Mesenchymal stem cell of Wharton's jelly (primary cell): ENCODE measurements around a stretch of chr14.

GRCh38 chr14:41629617-41630202 is 23.0 kb downstream of the LRFN5 start:
- CAGE, long polyA plus RNA = no peak

- CAGE, long polyA plus RNA = no peak
These were observed 34.3 kb downstream of the TOGARAM1 start for GRCh38 chr14:44996105-44996949.

GRCh38 chr14:48274718-48275247 is 599.4 kb upstream of the MDGA2 start:
- CAGE, long polyA plus RNA = no peak

DNA sequence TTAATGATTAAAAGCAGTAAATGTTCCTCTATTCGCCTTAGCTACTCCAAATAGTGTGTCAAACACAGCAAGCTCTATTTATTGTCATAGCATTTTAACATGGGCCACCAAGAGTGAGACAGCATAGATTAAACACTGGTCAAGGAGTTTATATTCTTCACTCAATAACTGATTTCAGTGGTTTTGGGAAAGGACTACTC is 658.2 kb upstream of the MDGA2 start:
- CAGE, long polyA plus RNA = no peak

- CAGE, long polyA plus RNA = no peak
These were observed 931.8 kb upstream of the MDGA2 start for GRCh38 chr14:48607214-48607574.

DNA sequence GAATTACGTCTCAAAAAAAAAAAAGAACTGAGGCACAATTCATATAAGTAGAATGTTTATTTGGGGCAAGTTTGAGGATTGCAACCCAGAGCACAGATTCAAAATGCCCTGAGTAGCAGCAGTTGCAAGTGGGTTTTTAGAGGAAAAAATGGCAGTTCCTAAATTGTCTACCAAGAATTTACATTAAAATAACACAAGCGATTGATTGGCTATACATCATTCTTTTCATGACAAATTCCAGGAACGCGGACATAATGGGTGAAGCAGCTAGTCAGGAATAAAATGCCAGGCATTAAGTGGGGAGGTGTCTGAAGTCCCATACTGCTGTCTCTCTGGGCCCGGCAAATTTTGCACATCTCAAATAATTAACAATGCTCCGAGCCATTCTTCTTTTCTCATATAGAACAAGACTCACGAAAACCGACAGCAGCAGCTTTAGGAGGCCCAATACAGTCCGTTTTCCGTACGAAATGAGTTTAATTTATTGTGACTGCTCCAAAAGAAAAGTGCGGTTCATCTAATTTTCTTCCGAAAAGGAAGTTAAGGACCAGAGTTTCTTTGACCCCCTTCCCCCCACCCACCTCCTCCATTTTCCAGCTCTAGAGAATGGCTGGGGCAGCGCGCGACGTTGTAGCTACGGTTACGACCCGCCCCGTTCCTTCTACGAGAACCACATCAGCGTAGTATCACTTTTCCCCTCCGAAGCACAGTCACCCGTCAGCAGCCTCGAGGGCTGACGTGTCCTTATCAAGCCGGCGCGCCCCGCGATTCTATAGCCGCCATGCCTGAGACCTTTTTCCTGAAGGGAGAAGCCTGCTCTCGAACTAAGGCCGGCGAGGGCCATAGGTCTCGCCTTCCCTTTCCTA is 574 bp downstream of the RPL36AL start:
- CAGE, long polyA plus RNA = no peak

DNA sequence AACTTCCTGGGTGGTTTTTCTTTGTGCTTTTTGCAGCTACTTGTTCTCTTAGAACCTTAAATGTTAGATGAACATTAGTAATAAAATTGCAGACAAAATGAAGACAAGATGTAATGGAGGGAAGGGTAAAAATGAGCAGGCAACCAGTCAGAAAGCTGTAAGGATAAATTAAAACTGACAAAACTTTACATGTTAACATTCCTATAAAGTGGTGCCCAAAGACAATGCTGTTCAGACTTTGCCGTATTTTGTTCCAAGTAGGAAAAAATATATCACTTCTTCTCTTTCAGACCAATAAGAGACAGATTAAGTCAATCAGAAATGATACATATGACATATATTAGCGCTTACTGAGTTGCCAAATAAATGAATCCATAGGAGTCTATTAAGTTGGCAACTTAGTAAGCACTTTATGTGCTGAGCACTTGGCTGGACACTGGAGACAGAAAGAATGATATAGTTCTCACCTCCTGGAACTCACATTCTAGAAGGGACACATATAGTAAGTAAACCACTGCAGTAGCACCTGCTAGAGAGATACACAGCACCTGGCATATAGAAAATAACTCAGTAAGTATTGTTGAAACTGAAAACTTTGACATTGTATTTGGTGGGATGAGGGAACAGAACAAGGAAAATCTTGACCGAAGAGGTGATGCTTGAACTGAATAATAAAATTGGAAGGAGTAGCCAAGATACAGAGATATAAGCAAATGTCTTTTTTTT is 7.1 kb downstream of the KLHDC2 start:
- CAGE, long polyA plus RNA = no peak

DNA sequence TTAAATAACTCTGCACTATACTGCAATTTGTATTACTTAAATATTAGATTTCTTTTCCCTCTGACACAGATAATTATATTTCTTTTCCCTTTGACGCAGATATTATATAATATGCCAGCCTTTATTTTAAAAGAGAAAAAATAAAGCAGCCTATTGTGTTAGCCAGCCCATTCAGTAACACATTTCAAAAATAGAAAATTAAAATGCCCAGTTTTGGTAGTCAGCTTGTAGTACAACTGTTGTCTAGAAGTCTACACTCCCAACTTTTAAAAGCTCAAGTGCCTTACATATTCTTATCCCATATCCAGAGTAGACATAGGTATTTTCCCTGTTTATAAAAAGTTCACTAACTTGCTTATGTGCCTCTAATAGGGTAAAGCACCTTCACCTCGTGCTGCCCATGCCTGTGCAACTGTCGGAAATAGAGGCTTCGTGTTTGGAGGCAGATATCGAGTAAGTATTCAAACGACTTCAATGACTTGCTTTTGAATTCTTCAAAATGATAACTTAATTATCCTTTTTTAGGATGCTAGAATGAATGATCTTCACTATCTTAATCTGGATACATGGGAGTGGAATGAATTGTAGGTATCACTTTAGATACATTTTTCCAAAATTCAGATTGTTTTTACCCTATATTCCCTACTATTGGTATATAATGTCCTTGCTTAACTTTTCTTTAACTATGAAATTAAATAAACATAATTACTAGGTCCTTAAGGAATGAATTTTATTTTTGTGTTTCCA is 11.4 kb downstream of the KLHDC2 start:
- CAGE, long polyA plus RNA = no peak

GRCh38 chr14:49828969-49829314 is 23.6 kb downstream of the NEMF start:
- CAGE, long polyA plus RNA = no peak

DNA sequence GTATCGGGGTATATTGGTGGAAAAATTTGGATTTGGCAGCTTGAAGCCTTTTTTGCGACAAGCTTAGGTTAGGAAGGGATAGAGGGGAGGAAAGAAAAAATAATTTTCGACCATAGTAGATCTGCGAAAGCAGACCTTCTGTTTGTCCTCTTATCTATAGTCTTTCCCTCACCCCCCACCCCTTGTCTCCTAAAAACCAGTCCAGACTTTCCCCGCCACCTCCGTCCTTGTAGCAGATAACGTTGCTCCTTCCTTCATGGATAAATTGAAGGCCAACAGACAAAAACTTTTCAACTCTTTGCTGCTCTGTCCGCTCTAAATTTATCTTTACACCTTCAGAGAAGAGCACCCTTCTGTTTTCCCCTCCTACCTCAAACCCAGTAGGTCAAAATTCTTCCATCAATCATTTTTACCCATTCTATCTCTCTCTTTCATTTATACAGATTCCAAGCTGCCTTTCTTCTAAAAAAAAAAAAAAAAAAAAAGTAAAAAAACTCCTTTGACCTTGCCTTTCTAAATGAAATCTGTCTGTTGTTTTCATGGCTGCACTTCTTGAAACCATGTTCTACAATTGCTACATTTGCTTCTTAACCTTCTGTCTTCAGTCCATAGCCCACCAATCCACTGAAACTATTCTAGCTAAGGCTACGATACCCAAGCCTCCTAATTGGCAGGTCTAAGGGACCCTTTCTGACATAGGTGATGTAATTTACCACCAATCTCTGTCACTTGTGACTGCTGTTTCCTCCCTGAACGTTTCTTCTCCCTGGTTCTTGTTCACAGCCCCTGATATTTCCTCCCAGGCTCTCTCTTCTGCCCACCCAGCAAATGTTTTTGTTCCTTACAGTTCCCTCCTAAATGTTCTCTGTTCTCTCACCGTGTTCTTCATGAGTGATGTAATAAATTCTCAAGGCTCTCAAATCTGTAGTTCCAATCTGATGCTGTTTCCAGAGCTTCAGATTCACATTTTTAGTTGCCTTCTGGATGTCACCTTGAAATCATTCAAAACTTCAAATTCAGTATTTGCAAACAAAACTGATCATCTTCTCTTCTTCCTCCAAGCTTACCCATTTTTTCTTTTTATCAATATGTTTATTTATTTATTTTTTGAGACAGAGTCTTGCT is 11.2 kb upstream of the NEMF start:
- CAGE, long polyA plus RNA = no peak

GRCh38 chr14:49867563-49868738 is 15.4 kb upstream of the NEMF start:
- CAGE, long polyA plus RNA = no peak

- CAGE, long polyA plus RNA = no peak
These were observed 53.6 kb downstream of the ARF6 start for GRCh38 chr14:49946312-49947134.

GRCh38 chr14:49957366-49957823 is 64.5 kb downstream of the ARF6 start:
- CAGE, long polyA plus RNA = no peak

GRCh38 chr14:49971924-49972773 is 79.3 kb downstream of the ARF6 start:
- CAGE, long polyA plus RNA = no peak

DNA sequence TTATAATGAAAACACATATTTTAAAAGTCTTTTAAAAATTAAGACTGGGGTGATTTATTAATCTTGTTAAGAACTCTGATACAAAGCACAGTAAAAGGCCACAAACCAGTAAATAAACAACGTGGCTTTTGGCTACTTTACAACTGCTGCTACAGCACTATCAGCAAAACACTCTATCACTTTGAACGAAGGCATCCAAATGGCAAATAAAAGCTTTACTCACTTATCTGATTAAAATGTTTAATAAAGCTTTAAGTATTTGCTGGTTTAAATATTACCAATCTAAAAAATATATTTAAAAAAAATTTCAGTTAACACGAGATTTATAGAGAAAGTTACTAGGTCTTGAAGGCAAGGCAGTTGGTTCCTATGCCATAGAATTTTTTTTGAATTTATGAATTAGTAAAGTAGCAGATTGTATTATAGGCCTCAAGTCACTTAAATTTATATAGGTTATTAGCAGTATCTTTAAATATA is 767 bp upstream of the VCPKMT start:
- CAGE, long polyA plus RNA = no peak

- CAGE, long polyA plus RNA = no peak
These were observed 40.0 kb downstream of the SOS2 start for GRCh38 chr14:50191271-50191800.

- CAGE, long polyA plus RNA = no peak
These were observed 1.1 kb downstream of the SOS2 start for GRCh38 chr14:50230177-50230819.

DNA sequence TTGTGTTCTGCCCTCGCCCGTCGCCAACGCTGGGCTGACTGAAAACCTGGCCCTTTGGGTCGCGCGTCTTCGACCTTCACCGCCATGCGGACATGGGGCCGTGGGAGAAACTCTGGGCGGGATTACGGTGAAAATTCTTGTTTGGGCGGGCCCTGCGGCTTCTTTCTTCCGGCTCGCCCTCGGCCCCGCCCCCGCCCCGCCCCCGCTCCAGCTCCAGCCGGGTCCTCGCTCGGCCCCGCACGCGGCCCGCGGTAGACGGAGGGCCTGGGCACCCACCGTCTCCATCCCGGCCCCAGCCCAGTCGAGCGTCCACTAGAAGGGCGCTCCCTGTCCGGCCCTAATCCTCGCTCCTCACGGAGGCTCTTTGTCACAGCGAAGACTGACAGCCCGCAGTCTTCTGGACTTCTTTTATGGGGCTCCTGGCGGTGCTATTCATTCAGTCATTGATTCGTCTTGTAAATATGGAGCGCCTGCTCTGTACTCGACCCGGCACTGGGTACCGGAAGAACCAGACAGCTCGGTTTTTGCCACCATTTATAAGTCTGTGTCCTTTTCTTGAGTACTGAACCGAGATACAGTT is 403 bp downstream of the DMAC2L start:
- CAGE, long polyA plus RNA = no peak

DNA sequence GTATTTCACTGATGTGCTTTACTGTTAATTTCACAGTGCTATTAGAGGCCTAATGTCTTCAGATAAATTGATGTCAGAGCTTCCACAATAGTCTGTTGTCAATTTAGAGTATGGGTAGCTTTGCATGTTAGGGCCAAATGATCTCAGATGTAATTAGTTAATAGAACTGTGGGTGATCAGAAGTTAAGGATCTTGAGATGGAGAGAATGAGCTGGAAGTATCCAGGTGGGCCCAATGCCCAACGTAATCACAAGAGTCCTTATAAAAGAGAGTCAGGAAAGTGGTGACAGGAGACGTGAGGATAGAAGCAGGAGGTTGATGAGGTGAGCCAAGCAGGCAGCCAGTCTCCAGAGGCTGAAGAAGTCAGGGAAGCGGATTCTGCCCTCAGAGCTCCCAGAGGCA is 9.9 kb upstream of the SAV1 start:
- CAGE, long polyA plus RNA = no peak

DNA sequence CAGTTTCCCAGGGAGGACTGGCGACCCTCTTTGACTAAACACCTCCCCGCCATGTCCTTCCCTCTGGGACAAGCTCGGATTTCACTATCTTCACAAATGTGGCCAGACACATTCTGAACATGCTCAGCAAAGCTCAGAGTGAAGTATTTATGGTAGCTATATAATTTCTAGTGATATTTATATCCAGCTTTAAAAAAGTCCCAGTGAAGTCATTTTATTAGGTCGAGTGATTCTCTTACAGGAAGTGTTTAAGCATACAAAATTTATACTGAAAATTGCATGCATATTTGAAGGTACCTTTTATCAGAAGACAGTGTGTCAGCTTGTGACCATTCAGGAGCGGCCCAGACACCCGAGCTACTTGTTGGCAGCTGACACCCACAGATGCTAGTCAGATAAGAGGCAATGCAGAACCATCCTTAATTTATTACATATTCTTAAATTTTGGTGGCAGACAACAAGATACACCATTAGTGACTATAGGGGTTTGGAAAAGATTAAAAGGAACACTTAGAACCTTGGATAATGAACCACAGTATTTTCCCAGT is 36.7 kb downstream of the NIN start:
- CAGE, long polyA plus RNA = no peak